ENCODE measurements around the genes CLDN3 and LIMK1.

DNA sequence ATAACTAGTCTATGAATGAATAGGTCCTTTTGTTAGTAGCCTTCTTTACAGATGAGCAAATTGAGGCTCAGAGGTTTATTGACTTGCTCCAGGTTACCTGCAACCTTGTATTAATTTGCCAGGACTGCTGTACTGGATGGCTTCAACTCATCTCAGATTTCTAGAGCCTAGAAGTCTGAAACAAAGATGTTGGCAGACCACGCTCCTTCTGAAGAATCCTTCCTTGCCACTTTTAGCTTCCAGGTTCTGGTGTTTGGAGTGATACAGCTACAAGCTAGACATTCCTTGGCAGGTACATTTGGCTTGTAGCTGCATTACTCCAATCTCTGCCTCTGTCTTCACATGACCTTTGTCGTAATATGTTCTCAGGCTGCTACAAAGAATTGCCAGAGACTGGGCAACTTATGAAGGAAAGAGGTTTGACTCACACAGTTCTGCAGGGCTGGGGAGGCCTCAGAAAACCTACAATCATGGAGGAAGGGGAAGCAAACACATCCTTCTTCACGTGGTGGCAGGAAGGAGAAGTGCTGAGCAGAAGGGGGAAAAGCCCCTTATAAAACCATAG lies 146.3 kb downstream of the GALNT17 start:
- PRO-cap = no peak

GRCh38 chr7:72945026-72945897 lies 20.4 kb downstream of the POM121 start:
- PRO-cap = no peak

GRCh38 chr7:73555709-73556149 lies 1.8 kb downstream of the BCL7B start:
- PRO-cap = unidirectional peak, plus-strand start at chr7:73555949

DNA sequence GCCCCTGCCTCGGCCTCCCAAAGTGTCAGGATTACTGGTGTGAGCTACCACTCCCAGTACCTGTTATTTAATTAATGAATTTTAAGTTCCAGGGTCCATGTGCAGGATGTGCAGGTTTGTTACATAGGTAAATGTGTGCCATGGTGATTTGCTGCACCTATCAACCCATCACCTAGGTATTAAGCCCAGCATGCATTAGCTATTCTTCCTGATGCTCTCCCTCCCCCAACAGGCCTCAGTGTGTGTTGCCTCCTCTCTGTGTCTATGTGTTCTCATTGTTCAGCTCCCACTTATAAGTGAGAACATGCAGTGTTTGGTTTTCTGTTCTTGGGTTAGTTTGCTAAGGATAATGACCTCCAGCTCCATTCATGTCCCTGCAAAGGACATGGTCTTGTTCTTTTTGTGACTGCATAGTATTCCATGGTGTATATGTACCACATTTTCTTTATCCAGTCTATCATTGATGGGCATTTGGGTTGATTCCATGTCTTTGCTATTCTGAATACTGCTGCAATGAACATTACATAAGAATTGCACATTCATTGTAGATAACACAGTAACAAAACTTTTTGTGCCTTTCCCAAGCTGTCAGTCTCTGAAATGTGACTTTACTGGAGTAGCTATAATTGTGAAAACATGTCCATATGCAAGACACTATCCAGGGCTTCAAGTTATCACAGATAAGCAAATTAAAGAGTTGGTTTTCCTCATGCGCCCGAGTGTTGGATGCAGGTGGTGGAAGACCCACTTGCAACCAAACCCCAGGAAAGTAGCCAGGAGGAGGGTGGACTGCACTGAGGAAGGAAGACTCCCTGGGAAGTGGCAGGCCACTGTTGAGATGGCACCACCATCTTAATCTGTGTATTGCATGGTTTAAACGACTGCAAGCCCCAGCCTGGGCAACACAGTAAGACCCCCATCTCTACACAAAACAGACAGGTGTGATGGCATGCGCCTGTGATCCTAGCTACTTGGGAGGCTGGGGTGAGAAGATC lies 9.2 kb upstream of the BCL7B start:
- PRO-cap = no peak

DNA sequence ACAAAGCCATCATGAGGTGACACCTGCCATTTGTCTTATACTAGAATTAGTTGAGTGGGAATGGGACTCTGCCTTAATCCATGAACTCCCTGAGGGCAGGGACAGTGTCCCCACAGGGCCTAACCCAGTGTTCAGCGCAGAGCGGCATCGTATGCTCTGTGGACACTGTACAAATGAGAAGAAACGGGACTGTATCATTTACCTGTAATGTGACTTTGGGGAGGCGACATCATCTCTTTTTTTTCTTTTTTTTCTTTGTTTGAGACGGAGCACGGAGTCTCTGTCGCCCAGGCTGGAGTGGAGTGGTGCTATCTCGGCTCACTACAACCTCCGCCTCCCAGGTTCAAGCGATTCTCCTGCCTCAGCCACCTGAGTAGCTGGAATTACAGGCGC lies 1.5 kb upstream of the VPS37D start:
- PRO-cap = no peak

DNA sequence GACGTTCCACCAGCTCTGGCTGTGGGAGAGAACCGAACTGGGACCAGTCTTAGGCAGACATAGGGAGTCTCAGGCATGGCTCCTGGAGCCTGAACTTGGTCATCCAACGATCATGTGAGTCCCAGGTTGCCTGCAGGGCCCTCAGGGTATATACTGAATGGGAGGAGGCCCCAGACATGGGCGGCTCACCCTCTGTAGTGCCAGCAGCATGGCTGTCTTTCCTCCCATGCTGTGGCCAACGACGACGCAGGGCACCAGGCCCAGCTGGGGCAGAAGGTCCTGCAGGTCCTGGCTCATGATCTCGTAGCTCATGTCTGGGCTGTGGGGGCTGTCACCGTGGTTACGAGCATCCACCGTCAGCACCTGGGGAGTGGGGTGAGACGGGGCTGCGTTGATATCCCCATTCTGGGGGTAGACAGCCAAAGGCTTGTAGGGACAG lies 1.2 kb downstream of the ABHD11 start:
- PRO-cap = no peak

DNA sequence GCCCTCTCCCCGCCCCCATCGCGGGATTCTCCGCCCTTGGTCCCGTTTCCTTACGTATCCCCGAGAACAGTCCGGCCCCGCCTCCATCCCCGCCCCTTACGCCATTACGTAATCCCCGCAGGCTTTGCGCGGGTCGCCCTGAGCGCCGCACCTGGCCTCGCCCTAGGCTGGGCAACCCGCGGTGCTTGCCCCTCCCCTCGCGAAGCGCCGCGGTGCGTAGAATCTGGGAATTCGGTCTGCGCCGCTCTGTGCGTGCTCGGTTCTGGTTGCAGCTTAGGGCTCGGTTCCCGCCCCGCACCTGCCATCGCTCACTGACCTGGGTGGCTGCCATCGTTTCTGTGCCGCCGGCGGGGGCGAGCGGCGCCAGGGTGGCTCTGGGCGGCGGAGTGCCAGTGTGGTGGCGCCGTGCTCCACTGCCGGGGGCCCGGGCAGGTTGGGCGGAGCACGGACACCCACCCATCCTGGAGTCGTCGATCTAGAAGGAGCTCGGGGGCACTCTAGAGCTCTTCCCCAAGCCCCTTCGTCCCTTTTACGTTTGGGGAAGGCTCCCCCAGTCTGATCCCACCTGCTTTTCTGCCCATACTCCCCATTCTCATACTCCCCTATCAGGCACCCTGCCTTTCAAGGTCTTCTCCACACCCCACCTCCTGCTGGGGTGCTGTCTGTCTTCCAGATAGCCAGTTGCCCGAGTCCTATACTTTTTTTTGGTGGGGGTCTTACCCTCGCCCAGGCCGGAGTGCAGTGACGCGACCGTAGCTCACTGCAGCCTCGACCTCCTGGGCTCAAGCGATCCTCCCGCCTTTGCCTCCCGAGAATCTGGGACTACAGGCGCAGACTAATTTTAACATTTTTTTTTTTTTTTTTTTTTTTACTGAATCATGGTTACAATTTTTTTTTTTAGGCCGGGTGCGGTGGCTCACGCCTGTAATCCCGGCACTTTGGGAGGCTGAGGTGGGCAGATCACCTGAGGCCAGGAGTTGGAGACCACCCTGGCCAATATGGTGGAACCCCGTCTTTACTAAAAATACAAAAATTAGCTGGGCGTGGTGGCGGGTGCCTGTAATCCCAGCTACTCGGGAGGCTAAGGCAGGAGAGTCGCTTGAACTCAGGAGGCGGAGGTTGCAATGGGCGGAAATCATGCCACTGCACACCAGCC lies 674 bp upstream of the ABHD11 start:
- PRO-cap = bidirectional peak, plus-strand start at position 120 of the sequence, minus-strand start outside the sequence

DNA sequence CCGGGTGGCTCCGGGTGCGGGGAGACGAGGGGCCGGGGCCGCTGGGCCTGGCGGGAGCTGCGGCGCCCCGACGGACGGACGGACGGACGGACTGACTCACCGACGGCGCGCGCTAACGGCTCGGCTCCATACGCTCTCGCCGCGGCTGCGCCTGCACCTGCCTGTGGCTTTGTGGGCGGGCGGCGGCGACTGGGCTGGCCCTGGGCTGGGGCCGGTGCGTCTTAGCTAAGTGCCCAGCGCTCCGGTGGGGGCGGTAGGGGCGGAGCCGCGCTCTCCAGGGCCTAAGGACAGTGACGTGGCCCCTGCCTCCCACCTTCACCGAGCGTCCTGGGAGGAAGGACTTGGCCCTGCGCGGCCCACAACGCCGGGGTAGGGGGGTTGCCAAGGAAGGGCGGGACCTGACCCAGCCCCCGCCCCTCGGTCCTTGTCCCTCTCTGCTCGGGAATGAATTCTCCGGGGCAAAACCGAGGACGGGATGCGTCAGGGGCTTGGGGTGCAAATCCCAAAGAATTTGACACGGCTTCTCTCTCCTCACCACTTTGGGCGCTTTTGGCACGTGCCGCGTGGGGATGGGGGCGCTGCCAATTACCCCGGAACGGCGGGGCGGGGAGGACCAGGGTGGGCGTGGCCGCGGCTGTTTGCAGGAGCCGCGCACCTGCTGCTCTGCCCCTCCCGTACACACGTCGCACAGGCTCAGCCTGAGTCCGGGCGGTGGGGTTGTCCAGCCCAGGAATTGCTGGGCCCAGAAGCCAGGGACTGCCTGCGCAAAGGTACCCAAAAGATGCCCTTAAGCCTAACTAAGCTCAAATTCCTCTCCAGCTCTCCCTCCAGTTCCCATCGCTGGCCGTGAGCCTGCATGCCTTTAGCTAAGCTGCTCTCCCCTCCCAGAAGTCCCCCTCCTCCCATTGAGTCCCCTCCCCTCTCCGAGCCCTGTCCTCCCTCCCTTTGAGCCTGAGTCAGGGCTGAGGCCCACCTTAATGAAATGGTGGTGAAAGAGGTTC lies at the start of gene CLDN3:
TSS of gene CLDN3 (minus strand) at position 196 of the 1,001 bp plus-strand sequence.
- PRO-cap = no peak

- PRO-cap = no peak
Measured at GRCh38 chr7:73823078-73823366, 7.8 kb upstream of the CLDN4 start.

GRCh38 chr7:73871274-73871830 lies 10.4 kb downstream of the TMEM270 start:
- PRO-cap = no peak

DNA sequence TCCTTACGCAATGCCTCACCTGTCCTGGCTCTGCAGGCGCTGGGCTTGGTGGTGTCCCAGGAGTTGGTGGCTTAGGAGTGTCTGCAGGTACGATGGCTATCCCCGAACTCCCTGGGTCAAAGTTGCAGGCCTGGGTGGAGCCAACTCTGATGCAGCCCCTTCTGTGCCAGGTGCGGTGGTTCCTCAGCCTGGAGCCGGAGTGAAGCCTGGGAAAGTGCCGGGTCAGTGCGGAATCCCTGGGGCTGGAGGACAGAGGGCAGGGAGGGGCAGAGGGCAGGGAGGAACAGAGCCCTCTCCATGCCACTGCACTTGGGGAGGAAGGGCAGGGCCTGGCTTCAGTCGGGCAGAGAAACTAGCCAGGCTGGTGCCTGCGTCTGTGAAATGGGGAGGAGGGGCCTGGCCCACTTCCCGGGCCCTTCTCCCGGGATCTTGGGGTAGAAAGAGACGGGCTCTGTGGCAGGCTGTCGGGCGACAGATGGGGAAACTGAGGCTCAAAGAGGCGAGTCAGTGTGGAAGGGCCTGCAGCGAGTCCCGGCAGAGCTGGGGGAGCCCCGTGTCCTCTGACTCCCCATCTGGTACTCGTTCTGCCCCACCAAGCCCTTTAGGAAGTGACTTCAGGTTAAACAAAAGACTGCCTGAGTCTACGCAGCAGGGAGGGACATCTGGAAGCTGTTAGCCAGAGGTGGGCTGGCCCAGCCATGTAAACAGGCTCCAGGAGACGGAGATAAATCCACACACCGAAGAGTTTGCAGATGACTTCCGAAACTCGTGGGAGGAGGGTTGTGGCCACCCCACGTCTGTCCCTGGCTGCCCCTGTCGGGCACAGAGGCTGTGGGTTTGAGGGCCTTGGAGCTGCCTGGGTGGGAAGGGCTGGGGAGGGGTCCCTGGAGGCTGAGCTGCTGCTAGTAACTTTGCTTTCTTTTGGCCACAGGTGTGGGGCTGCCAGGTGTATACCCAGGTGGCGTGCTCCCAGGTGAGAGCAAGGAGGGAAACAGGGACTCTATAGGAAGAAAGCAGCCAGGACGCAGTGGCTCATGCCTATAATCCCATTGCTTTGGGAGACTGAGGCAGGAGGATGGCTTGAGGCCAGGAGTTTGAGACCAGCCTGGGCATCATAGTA lies 15.3 kb downstream of the ELN start:
- PRO-cap = no peak

DNA sequence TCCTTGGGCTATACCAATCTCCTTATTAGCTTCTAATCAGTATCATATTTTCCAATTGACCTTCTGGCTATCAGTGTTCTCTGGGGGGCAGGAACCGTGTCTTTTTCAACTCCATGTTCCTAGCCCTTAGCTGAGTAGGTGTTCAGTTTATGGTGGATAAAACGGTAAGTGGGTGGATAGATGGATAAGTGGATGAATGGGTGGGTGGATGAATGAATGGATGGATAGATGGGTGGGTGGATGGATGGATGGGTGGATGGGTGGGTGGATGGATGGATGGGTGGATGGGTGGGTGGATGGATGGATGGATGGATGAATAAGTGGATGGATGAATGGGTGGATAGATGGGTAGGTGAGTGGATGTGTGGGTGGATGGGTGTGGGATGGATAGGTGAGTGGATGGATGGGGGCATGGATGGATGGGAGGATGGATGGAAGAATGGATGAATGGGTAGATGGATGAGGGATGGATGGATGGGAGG lies 25.5 kb downstream of the ELN start:
- PRO-cap = no peak

GRCh38 chr7:74062886-74063815 lies 20.5 kb upstream of the LIMK1 start:
- PRO-cap = no peak

DNA sequence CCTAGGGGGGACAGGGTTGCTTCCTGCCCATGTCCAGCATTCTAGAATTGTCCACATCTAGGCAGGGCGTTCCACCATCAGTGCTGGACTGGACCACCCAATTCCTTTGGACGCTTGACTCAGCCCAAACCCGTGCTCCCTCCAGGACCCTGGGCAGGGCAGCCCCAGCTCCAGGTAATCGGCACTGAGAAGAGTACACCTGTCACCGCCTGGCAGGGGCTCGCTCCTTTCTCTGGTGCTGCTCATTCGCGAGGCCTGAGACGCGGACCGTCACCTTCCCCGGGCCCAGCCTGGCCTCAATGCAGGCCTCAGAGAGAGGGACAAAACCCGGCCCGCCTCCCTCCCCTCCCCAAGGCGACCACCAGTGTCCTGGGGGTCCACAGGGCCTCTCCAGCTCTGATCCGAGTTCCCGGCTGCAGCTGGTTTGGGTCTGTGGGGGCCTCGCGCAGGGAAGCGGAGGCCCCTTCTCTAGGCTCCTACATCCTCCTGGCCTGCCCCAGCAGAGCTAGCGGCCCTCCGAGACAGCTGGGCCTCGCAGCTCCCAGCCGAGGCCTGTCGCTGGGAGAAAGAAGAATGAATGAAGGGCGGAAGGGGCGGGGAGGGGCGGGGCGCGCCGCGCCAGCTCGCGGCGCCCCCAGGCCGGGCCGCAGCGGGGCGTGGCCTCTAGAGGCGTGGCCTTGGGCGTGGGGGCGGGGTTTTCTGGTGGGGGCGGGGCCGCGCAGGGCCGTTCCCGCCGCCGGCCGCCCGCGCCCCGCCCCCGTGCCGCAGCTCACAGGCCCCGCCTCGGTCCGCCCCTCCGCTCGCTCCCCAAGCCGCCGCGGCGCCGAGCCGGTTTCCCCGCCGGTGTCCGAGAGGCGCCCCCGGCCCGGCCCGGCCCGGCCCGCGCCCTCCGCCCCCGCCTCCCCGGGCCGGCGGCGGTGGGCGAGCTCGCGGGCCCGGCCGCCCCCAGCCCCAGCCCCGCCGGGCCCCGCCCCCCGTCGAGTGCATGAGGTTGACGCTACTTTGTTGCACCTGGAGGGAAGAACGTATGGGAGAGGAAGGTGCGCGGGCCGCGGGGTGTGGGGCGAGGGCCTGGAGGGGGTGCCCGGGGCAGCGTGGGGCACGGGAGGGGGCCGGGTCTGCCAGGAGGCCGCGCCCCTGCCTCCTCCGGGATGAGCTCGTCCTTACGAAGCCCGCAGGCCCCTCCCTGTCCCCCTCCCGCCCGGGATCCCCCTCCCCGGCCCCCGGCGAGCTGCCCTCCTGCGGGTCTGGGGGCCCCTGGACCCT lies at the start of gene LIMK1:
TSS of gene LIMK1 (plus strand) at position 799 of the 1,266 bp plus-strand sequence.
- PRO-cap = bidirectional peak, plus-strand start at position 786 of the sequence, minus-strand start at position 554 of the sequence

- PRO-cap = no peak
Measured at GRCh38 chr7:74100985-74101613, 17.5 kb downstream of the LIMK1 start.

DNA sequence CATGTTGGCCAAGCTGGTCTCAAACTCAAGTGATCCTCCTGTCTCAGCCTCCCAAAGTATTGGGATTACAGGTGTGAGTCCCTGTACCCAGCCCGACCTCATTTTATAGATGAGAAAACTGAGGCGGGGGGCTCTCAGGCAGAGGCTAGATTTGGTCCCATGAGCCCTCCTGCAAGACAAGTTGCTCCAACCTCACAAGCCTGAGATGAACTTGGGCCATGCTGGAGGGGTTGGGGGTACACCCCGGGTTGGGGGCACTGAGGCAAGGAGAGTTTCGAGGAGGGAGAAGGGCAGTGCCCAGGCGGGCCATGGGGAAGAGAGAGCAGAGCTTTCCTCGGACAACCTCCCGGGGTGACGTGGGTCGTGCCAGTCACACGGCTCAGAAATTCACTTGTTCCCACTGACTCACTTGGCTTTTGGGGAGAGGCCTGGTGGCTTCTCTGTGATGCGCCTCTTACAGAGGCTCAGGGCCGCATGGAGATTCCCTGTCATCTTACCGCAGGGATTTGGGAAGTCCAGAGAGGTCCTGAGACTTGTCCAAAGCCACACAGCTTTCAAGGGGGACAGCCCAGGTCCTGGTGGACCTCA lies 2.8 kb downstream of the LAT2 start:
- PRO-cap = no peak

- PRO-cap = no peak
Measured at GRCh38 chr7:74290975-74291716, 1.9 kb downstream of the CLIP2 start.

DNA sequence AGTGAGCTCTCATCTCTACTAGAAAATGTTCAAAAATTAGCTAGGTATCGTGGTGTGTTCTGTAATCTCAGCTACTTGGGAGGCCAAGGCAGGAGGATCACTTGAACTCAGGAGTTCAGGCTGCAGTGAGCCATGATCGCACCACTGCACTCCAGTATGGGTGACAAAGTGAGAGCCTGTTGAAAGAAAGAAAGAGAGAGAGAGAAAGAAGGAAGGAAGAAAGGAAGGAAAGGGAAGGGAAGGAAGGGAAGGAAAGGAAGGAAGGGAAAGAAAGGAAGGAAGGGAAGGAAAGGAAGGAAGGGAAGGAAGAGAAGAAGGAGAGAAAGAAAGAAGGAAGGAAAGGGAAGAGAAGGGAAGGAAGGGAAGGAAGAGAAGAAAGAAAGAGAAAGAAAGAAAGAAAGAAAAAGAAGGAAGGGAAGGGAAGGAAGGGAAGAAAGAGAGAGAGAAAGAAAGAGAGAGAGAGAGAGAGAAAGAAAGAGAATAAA lies 61.5 kb downstream of the CLIP2 start:
- PRO-cap = no peak

GRCh38 chr7:74454224-74454580 lies 496 bp downstream of the GTF2IRD1 start:
- PRO-cap = bidirectional peak, plus-strand start at chr7:74454516, minus-strand start at chr7:74454453

DNA sequence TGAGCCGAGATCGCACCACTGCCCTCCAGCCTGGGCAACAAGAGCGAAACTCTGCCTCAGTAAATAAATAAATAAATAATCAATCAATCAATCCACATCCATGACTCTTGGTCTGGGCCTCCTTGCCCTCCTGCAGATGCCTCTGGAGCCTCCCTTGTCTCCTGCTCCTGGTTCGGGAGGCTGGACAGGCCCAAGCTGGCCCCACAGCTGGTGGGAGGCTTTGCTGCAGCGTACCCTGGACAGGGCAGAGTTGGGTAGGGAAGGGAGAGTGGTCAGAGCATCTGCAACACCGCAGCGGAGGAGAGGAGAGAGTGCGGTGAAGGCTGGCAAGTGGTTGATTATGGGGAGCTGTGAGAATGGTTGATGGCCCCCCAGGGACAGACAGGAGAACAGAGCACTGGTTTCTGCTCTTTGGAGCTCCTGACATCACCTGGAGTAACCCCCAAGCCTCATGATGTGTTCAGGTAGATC lies 19.0 kb downstream of the GTF2IRD1 start:
- PRO-cap = no peak